Mononuclear cell (primary cell): ENCODE results near the genes TMEM252 and APBA1.

DNA sequence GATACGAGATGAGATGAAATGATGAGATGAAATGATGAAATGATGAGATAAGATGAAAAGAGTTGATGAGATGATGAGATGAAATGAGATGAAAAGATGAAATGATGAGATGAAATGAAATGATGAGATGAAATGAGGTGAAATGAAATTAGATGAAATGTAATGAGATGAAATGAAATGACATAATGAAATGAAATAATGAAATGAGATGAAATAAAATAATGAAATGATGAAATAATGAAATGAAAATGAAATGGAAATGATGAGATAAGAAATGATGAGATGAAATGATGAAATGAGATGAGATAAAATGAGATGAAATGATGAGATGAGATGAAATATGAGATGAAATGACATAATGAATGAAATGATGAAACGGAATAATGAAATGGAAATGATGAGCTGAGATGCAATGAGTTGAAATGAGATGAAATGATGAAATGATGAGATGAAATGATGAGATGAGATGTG is 530.8 kb downstream of the FOXD4L6 start:
- RRBS: no CpG with 5 or more reads among the region's 2 CpGs

- RRBS: no CpG with 5 or more reads among the region's 4 CpGs
Observed at GRCh38 chr9:40601000-40601868, 527.2 kb downstream of the FOXD4L6 start.

DNA sequence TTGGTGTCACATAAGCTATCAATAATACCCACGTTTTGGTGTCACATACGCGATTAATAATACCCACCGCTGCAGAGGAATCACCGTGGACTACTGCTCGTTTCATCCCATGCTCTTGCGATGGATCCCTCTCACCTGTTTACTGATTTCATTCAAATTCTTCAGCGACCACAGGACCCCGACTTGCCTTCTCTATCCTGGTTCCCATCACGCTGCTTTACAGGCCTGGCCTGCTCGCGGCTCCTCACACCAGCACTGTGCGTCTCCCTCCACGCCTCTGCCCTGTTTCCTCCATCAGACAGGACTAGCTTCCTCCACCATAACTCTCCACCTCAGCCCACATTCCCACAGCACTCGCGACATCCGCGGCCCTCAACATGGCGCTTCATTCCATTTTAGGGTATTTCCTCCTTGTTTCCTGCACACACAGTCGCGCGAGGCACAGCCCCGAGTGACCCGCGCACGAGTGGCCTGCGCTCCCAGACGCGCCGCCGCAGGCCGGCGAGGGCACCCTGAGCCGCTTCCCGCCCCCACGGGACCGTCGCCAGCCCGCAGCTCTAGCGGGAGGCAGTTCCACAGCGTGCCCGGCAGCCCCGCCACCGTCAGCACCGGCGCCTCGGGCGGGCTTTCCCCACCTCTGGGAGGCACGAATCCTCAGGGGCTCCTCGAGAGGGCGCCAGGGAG is 136.8 kb downstream of the FOXD4L6 start:
- RRBS: no CpG with 5 or more reads among the region's 51 CpGs

- RRBS: no CpG with 5 or more reads among the region's 5 CpGs
Observed at GRCh38 chr9:41064595-41064924, 63.9 kb downstream of the FOXD4L6 start.

- RRBS: no CpG with 5 or more reads among the region's 3 CpGs
Observed at GRCh38 chr9:41651007-41651244, 461.8 kb upstream of the ZNG1F start.

DNA sequence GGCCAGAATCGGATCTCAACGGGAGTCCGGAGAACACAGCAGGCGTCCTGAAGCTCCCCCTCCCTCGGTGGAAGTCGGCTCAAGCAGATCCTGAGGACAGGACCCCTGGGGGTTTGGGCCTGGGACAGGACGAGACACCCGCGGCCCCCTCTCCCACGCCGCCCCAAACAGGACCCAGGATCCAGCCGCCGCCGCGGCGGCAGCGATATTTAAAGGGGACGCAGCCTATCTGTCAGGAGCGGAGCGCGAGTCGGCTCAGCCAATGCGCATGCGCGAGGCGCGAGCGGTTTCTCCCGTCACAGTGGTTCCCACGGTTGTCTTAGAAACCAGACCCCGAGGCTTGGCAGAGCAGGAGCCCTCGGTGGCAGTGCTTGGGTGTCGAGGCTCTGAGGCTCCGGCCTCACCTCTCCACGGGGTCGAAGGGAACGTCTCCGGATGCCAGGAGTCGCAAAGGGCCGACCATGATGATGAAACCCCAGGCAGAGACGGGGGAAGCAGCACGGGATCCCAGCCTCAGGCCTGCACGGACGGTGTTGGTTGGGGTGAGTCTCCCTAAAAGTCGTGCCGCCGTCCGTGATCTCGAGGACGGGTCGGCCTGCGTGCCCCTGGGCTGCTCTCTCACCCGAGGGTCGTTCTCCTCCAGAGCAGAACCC is 666.6 kb downstream of the SPATA31A7 start:
- RRBS: no CpG with 5 or more reads among the region's 54 CpGs

DNA sequence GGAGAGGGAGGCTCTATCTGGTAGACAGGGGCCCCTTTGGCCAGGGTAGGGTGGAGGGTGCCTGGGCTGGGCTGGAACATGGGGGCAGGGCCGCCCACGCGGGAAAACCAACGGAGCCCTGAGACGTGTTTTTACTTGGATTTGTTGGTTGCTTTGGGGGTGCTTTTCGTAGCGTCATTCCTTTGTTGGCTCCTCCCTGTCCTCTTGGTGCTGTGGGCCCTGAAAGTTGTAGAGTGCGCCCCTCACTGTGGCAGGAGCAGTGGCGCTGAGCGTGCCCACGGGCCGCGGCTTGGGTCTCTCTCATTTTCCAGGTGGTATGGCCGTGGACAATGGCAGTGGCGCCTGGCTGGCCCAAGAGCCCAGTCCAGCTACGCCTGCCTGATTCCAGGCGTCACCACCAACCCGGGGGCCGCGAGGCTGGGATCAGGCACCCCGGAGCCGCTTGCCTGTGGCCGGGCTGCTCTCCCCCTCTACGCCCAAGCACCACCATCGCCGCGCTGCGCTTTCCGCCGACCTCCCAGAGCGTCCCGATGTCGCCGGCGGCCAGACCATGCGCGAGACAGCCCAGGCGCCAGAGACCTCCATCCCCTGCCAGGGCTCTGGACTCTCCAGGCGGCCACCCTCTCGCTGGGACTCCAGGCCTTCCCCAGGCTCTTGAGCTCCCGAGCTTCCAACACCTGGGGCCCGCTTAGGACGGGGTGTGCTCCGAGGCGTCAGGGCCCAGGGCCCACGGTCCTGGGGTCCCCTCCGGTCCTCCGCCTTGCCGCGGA is 1610.0 kb downstream of the SPATA31A7 start:
- RRBS: no CpG with 5 or more reads among the region's 50 CpGs

DNA sequence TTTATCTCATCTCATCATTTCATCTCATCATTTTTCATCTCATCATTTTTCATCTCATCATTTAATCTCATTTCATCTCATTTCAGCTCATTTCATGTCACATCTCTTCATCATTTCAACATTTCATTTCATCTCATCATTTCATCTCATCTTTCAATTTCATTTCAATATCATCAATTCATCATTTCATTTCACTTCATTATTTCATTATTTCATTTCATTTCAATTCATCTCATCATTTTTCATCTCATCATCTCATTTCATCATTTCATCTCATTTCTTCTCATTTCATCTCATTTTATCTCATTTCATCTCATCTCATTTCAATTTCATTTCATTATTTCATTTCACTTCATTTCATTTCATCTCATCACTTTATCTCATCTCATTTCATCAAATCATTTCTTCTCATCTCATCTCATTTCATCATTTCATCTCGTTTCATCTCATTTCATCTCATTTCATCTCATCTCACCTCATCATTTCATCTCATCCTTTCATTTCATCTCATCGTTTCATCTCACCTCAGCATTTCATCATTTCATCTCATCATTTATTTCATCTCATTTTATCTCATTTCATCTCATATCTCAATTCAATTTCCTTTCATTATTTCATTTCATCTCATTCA is 74.4 kb downstream of the FOXD4L4 start:
- RRBS: no CpG with 5 or more reads among the region's 2 CpGs

GRCh38 chr9:68540622-68541266 is at the start of gene TMEM252:
Gene TMEM252 (minus strand): TSS chr9:68540883.
- RRBS: no CpG with 5 or more reads among the region's 7 CpGs

GRCh38 chr9:68942113-68942446 is 71.8 kb downstream of the PRKACG start:
- RRBS: no CpG with 5 or more reads among the region's 4 CpGs

DNA sequence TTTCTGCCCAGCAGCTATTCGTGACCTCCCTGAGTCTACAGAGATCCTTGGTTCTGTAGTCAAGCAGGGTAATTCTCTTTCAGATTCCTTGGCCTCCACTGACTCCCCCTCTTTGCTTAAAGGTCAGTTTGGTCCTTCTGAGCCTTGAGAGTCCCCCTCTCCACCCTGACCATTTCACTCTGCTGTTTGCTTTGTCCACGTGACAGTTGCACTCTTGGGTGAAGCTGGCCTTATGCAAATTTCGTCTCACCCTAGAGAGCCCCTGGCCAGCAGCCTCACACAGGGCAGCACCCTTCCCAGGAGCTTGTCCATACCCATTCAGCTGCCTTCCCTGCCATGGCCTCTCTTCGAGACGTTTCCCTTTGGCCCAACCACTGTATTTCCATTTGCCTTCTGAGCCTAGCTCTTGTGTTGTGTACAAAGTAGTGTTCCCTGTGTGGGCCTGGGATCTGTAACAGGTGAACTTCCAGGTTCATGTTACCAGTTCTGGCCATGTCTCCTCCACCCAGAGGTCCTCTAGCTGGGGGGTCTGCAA is 63.7 kb downstream of the PRKACG start:
- RRBS: no CpG with 5 or more reads among the region's 5 CpGs

- RRBS: no CpG with 5 or more reads among the region's 7 CpGs
Observed at GRCh38 chr9:69177581-69178090, 3.6 kb downstream of the TJP2 start.

GRCh38 chr9:69187257-69187858 is 13.3 kb downstream of the TJP2 start:
- RRBS: no CpG with 5 or more reads among the region's 5 CpGs

DNA sequence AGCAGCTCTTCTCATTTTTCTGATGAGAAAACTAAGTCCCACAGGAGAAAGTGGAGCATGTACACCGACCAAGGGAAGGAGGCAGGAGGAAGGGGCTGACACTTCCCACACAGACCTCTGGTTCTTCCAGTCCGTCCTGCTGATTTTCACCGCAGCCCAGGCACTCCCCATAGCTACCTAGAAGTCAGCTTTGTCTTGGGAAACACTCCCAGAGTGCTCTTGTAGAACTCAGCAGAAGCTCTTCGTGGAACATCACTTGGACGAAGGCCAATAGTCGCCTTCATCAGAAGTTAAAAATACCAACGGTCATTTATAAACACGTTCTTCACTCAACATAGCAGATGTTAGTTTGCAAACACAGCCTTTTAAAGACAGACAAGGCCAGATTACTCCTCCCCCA is 28.9 kb upstream of the ENTREP1 start:
- RRBS: no CpG with 5 or more reads among the region's 8 CpGs

GRCh38 chr9:69379565-69380188 is 54.7 kb downstream of the ENTREP1 start:
- RRBS: no CpG with 5 or more reads among the region's 9 CpGs

GRCh38 chr9:69671686-69672798 is at the start of gene APBA1:
Gene APBA1 (minus strand): TSS chr9:69672371.
- RRBS: 3% methylated on average over 17 of the region's 119 CpGs

DNA sequence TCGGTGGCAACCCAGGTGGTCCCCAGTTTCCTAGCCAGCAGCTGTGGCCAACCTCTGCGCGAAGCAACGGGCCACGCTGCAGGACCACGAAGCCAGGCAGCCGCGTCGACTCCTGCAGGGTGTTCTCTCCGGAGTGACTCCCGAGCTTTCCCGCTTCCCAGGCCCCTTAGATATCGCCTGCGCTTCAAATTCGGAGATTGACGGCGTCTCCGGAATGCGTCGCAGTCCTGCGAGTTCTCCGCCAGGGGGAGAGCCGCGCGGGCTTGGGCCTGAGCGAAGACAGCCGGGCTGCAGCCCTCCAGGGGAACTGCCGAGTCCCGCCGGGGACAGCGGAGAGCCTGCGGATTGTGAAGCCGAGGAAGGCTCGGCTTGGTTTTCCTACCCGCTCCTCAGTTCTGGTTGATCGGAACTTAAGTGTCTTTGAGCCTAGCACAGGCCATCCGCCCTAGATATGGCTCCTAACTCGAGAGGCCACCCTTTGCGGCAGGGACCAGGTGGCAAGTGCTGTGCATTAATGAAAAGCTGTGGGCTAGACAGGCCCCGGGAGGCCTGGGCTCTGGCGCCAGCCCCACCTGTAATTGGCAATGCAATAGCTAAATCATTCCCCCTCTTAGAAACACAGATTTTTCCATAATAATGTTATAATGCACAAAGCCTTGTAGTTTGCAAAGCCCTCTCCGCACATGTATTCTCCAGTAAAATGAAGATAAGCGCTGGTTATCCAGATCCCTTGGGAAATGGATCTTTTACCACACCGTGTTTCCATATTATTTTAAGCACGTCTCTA is 821 bp upstream of the APBA1 start:
- RRBS: 2% methylated on average over 20 of the region's 45 CpGs

DNA sequence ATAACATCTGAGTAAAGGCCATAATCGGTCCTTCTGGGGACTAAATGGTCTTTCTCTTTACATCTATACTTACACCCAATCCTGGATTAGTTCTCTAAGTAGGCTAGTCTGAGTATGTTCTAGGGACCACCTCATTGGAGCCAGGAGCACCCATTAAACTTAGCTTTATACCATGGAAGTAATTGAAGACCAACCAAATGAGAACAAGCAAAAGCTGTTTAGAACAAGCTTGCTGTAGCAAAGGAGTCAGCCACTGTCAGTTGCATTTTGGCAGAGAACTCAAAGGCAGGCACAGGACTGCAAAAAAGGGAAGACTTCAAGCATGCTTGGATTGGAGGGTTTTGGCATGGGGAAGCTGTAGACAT is 14.9 kb upstream of the CFAP95 start:
- RRBS: no CpG with 5 or more reads among the region's 1 CpG

DNA sequence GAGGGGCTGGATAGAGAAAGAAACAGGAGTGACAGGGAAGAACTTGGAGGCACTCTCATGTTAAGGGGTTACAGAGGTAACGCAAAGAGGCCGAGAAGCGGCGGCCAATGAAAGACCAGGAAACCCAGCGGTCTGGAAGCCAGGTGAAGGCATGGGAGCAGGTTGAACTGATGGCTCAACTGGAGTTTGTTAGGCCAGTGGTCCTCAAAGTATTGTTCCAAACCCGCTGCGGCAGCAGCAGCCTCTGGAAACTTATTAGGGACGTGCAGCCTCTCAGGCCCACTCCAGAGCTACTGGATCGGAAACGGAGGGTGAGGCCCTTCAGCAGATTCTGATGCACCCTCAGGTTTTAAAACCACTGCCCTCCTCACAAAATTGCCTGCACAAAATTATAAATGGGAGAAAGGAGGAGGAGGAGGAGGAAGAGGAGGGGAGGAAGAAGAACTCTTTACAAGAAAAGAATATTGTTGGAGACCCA is 775 bp upstream of the MAMDC2 start:
- RRBS: no CpG with 5 or more reads among the region's 10 CpGs